Glomerular endothelial cell (primary cell): ENCODE data around the gene C2orf69.

- RAMPAGE, long total RNA, result no peak
These were observed 5.6 kb downstream of the PLCL1 start for GRCh38 chr2:197809926-197810437.

GRCh38 chr2:197847712-197848622 is 43.6 kb downstream of the PLCL1 start:
- RAMPAGE, long total RNA, result no peak

- RAMPAGE, long total RNA, result no peak
These were observed 65.1 kb downstream of the PLCL1 start for GRCh38 chr2:197869412-197870032.

DNA sequence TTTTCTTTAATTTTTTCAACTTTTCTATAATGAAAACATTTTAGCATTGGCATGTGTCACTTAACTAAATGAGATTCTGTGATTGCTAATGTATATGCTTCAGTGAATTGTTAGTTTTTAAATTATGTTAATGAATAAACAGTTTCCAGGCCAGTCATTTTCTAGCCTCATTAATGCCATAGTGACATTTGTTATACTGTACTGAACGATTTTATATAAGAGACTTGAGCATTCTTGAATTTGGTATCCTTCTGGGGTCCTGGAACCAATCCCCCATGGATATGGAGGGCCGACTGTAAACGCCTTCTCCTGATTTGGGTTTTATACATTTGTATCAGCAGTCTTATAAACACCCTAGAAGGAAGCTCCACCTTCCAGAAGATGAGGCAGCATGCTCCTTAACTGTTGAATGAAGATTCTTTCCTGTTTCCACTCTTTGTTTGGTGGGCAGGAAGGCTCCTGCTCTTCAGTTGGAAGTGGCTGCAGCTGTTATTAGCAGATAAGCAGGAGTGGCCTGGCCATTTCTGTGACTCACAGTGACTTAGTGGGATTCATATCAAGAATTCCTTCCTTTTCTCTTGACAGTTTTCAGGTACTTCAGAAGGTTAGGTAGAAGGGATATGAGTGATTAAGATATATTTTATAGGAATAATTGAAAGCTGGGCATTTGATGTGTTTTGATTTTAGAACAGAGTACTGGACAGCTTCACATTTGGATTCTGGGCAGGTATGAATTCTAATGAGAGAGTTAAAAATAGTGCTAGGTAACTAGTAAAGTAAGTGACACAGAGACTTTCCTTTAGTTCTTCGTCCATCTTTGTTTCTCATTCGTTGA is 124.8 kb downstream of the PLCL1 start:
- RAMPAGE, long total RNA, result no peak

- RAMPAGE, long total RNA, result no peak
These were observed 686.4 kb downstream of the PLCL1 start for GRCh38 chr2:198490679-198491279.

- RAMPAGE, long total RNA, result no peak
These were observed 760.5 kb downstream of the SATB2 start for GRCh38 chr2:198697134-198697712.

DNA sequence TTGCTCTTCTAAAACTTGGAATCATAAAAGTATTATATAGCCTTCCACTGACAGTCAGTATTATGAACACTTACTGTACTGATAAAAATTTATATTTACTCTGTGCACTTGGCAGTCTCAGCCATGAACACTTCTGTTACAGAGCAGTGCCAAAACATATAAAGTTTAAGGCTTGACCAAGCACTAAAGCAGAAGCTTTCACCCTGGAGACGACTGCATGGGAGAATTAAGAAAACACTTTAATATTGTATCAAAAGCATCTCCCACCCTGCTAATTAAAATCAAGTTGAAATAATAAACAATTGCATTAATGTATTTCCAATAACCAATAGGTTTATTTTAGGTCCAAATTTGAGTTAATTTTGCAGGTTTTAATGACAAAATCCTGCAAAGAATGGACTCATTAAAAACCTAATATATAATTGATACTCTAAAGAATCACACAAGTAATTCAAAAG is 750.9 kb downstream of the SATB2 start:
- RAMPAGE, long total RNA, result no peak

GRCh38 chr2:199455394-199456706 is 1.9 kb downstream of the SATB2 start:
- RAMPAGE, long total RNA, result no peak

- RAMPAGE, long total RNA, result no peak
These were observed 2.7 kb upstream of the SATB2 start for GRCh38 chr2:199460313-199460954.

DNA sequence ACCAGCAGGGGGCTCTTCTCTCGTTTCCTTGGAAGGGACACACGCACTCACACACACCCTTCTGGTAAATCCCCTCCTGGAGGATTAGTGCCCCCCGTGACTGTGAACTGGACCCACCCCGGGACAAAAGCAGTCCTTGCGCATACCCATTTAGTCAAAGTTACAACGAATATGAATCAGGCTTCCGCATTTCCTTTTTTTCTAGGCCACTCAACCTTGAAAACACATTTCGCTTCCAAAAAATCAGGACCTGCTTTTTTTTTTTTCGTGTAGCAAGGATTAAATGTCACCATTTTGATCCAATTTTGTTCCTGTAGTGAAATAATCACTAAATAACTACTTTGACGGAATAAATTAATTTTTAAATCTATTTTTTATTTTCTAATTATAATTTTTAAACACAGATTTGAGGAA is 446 bp upstream of the FTCDNL1 start:
- RAMPAGE, long total RNA, result no peak

DNA sequence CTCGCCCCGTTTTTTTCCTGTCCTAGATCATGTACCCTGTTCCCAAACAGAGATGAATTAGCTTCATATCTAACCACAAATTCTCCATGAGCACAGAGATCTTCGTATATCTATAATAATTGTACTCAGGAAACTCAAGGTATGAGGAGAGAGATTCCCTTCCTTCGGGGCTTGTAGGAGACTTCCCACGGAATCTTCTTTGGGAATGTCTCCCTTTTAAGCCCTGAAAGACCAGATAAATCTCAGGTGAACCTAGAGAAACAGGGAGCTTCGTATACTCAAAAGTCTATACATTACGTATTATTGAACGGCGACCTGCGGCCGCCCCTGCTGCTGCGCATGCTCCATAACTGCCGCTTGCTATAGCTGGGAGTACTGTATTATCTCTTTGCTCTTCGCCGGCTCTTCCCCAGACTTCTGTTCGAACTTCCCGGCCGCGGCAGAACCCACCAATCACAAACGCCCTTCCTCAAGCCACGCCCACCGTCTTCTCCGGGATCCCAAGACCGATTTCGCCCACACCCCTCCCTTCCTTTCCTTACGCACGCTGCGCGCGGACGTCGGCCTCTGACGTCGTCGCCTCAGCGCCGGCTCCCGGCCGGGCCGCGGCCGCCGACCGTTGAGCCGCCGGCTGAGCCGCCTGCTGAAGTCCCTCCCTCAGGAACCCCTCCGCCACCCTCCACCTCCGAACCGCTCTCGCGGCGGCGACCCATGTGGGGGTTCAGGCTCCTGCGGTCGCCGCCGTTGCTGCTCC is at the start of gene C2orf69:
C2orf69 (plus strand) TSS at position 566 of the 754 bp plus-strand sequence.
- RAMPAGE, long total RNA, result start-site peak on the plus strand centred at position 593 of the sequence, 18 bp wide, 52 and 34 reads in 2 replicates

DNA sequence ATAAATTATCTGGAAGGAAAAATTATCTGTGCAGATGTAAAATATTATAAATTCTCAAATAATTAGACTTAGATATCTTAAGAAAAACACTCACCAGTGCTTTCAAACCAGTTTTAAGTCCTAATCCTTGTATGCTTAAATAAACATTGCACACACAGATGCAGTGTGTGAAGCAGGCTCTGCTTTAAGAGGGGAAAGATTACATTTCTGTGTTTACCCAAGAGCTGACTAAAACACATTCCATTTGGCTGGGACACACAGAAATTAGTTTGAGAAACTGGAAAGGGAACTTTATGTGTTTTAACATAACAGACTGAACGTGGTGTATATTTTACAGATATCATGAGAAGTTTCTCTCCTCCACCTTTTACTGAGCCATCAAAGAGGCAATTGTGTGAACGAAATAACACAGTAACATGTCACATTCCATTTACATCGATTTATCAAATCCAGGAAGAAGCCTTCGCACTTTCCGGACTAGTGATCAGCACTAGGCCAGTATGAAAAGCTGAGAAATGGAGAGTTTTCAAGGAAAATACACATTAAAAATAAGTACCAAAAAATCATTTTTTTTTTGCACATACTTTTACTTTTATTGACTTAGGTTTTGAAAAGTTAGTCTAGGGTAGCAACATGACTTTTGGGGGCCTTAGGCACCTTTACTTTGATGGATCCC is 121.9 kb downstream of the MAIP1 start:
- RAMPAGE, long total RNA, result no peak

GRCh38 chr2:200222772-200223094 is 83.8 kb upstream of the SPATS2L start:
- RAMPAGE, long total RNA, result no peak

GRCh38 chr2:200709940-200710392 is 101.7 kb upstream of the BZW1 start:
- RAMPAGE, long total RNA, result no peak

GRCh38 chr2:200787423-200787859 is 24.3 kb upstream of the BZW1 start:
- RAMPAGE, long total RNA, result no peak

- RAMPAGE, long total RNA, result no peak
These were observed 808 bp downstream of the CLK1 start for GRCh38 chr2:200863613-200864087.

DNA sequence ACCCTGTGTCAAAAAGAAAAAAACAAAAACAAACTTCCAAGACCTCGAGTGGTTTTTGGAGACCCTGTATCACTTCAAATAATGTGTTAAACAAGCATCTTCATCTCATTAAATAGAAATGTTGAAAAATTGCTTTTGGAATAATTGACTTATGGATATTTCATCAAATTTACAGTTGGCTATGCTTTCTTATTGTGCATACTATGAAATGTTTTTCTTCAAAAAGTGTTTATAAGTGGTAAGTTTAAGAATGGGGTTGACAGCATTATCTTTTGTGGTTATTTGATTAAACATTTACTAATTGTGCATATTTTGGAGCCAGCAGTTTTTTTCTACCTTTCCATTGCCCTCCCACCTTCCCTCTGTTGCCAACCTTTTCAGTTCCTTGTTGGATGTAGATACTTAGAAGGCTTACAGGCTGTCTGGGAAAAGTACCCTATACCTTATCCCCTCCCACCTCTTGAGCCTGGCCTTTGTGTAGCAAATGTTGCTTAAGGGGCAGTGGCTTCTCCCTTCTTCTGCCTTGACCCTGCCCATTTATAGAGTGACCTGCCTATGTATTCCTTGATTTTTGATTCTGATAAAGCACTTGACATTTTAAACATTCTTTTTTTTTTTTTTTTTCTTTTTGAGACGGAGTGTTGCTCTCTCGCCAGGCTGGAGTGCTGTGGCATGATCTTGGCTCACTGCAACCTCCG is 1.3 kb downstream of the NIF3L1 start:
- RAMPAGE, long total RNA, result no peak

DNA sequence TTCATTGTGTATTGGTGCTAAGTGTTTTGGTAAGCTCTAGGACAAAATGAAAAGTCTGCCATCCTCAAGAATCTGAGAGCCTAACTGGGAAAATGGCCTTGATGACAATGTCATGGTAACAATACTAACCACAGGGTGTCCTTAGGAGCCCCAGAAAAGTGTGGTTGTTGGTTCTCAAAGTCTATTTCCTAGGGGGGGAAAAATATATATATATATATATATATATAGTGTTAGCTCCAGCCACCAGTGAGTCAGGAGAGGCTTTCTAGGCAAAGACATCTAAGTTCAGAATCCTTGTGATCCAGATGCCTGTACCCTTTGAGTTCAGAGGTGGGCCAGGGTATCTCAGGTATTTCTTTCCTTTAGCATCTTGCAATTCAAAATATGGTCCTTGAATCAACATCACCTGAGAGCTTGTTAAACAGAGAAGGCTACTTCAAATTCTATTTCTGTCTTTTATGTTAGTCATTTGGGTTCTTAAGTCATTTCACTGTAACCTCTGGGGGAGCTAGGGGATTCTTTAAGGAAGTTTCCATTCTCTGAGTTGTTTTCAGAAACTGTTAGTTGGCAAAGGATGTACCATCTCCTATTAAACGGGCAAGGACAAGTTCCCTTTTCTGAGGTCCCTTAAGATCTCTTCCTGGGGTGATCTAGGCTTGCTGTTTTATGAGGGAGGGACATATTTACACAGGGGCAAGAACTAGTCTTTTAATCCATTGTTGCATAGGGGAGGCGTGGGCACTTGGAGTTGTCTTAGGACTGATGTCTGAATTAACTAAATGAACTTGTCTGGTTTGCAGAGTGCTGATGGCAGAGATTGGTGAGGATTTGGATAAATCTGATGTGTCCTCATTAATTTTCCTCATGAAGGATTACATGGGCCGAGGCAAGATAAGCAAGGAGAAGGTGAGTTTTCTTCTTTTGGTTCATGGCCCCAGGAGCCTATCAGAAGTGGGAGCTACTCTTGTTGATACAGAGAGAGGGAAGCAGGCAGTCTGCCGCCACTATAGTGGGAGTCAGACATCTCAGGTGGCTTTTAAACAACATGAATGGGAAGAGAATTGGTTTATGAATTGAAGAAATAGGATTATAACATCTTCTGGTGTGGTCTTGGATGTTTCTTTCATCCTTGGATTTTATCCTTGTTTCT is 16.6 kb downstream of the CFLAR start:
- RAMPAGE, long total RNA, result no peak

DNA sequence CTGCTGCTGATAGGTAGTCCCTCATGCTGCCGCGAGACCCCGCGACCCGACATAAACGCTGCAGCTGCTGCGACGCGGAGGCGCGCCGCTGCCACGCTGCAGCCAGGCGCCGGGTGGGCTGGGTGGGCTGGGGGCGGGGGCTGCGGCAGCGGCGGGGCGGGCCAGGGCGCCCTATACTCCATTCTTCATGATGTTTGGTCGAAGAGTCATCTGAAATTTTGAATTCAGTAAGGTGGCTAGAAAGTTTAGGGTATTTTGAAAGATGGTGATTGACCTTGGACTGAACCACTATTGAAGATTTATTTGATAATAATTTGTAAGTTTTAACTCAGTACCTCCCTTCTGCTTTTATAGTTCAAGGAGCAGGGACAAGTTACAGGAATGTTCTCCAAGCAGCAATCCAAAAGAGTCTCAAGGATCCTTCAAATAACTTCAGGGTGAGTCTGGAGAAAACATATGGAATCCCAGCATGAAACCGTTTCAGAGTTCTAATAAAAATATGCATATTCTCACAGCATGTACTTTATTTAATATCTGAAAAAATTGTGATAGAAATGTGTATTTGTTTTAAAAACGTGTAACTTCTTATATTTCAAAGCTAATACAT is 24.1 kb downstream of the CFLAR start:
- RAMPAGE, long total RNA, result no peak

GRCh38 chr2:201160312-201160938 is 22.5 kb upstream of the CASP10 start:
- RAMPAGE, long total RNA, result no peak